ENCODE measurements around a stretch of chr22.

DNA sequence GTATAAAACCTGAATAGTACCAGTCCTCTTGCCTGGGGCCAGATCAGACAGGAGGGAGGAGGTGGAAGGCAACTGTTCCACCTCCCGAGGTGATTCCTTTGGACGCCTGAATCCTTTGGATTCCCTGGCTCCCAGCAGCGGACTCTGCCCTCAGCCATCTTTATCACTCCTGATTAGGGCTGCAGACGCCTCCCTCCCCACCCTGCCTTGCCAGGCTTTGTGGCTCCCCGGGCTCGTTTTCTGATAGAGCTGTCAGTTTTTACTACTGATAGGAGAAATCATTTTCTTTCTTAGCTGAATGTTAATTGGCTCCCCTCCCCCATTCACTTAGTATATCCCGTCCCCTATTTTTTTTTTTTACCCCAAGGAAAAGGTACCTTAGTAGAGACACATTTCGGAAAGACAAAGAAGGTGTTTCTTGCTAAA, 27.5 kb upstream of the NFAM1 start:
- RRBS: no CpG with 5 or more reads among the region's 8 CpGs

DNA sequence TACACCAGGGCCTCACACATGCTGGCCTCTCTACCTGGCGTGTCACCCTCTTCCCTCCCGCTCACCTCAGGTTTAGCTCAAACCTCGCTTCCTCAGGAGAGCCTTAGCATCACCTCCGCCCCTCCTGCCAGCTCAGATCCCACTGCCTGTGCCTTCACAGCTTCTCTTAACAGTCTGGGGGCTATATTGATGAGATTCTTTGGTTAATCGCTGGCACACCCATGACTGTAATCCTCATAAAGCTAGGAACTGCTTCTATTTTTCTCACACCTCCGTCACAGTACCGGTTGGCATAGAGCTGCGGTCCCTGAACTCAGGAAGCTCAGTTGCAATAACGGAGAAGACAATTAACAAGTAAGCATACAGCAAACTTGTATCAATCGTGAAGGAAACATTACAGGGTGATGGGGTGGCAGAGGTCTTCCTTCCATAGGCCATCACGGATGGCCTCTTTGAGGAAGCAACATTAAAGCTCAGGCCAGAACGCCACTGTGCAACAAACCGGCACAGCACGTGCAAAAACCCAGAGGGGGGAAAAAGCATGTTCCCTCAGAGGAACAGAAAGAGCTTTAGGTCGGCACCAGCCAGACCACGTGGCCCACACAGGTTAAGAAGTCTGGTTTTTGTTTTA, 27.1 kb downstream of the SERHL2 start:
- RRBS: no CpG with 5 or more reads among the region's 16 CpGs

GRCh38 chr22:42619200-42620143, 4.8 kb upstream of the POLDIP3 start:
- RRBS: 83% methylated on average over 6 of the region's 36 CpGs

- RRBS: no CpG with 5 or more reads among the region's 4 CpGs
Observed at GRCh38 chr22:42642058-42642395, 1.6 kb upstream of the ATP5MGL start.

DNA sequence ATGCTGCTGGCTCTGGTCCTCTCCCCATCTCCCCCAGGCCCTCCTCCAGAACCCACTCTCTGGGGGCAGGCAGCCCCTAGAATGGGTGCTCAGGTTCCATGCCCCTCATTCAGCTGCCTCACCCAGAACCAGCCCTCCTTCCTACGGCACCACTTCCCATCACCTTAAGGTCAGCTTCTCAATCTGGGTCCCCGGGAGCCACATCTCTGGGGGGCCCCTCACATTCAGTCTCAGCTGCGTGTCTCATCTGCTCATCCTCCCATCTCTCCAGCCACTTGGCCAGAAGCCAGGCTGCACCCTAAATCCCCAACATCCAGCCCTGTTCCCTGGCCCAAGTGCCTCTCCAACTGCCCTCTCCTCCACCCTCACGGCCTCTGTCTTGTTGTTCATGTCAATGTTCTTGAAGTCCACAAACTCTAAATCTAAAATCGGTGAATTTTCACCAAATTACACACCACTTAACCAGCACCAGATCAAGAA, 34.0 kb downstream of the A4GALT start:
- RRBS: no CpG with 5 or more reads among the region's 5 CpGs

GRCh38 chr22:42699077-42699859, 21.4 kb downstream of the A4GALT start:
- RRBS: no CpG with 5 or more reads among the region's 18 CpGs

DNA sequence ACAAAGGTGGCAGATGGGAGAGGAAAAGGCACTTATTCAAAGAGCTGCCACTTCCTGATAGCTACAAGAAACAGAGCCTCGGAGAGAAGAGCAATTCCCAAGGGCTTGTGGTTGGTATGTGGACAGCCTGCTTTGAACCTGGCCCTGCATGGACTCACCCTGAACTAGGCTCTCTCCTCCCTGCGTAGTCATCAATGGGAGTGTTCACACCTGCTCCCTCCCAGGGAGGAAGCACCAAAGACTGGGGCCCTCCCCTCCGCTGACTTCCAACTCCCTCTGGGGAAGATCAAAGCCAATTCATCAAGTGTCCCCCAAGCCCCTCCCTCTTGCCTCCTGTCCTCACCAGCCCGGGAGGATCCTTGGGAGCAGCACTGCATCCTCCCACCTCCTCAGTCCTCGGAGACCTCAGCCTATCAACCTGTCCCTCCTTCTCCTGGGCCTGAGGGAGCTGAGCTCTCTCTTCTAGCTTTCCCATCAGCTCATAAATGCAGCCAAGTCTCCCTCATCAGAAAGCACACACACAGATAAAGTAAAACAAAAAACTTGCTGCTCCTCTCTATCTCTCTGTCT, 3.4 kb downstream of the A4GALT start:
- RRBS: no CpG with 5 or more reads among the region's 5 CpGs

DNA sequence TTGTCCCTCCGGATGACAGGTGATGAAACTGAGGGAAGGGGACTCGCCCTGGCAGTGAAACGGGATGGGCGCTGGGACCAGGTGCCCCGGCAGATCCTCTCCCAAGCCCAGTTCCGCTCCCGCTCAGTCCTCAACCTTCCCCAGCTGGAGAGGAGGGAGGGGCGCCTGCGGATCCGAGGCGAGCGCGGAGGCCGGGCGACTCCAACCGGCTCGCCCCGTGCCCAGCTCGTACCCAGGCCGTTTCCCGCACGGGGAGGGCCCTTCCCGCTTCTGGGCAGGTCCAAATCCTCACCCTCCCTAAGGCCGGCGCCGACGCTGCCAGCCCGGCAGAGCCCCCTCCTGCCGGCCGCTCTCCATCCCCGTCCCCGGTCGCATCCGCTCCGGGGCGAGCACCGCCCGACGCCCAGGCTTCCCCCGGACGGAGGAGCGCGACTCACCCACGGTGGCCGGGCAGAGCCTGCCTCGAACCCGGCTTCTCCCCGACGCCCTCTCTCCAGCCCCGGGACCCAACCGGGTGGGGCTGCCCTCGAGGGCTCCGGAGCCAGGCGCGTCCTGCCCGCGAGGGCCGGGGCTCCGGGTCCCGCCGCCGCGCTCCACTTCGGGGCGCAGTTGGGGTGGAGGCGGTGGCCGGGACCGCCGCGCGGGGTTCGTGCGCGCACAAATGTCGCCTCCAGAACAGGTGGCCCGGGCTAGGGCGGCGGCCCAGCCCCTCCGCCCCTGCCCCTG, 523 bp downstream of the A4GALT start:
- RRBS: 6% methylated on average over 24 of the region's 79 CpGs

DNA sequence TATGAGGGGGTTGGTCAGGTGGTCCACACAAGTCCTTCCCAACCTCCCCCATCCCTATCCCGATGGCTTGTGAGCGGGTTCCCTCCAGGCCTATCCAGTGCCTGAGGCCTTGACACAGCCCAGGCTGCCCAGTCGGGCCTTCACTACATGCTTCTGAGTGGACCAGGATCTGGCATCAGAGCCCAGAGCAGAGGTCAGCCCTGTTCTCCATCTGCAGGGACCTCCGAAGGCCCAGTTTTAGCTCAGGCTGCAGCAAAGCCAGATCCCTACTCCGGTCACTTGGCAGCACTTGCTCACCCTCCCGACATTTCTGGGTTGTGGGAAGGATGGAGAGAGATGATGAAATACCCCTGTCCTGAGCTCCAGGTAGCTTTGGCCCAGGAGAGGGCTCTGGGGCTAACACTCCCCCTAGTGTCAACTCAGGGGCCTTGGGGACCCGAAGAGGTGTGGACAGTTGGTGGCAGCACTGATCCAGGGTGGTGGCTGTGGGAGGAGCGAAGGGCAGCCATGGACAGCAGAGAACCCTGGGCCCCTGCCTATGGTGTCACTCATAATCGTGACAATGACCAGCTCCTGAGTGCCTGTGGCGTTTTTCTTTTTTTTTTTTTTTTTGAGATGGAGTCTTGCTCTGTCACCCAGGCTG, 10.5 kb upstream of the ARFGAP3 start:
- RRBS: no CpG with 5 or more reads among the region's 10 CpGs

DNA sequence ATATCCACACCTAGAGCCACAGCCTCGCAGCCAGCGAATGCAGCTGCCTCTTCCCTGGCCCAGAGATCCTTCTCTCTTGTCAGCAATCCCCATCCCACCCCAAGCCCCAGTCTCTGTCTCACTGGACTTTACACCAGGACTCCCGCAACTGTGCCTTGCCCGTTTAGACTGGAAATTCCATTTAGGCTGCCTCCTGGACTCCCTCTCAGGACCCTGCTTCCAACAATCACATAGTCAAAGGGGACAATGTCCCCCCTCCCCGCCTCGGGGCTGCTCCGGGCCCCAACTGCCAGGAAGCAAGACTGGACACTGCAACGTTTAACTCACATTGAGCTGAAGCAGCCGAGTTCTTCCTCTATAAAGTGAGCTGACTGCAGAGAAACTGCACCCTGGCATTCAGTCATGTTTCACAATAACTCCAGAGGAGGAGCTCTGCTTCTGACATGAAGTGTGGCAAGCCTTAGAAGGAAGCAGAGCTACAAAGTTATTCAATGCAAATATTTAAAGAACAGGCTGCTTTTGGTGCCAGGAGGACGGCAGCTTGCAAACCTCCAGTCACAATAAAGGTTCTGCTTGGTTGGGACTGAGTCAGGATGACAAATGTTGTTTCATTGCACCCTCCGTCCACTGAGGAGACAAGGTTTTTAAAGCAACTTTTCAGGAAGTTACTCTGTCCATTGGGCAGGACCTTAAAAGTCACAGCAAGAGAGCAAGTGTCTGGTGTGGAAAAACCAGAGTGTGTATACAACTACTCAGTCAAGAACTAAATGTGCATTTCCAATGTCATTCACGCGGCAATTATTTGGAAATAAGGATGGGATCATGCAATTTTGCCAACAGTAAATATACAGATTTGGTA, 19.9 kb downstream of the PACSIN2 start:
- RRBS: no CpG with 5 or more reads among the region's 13 CpGs

GRCh38 chr22:43004151-43004905, 10.6 kb downstream of the PACSIN2 start:
- RRBS: no CpG with 5 or more reads among the region's 14 CpGs

- RRBS: no CpG with 5 or more reads among the region's 11 CpGs
Observed at GRCh38 chr22:43114826-43115530, 4.4 kb downstream of the BIK start.

DNA sequence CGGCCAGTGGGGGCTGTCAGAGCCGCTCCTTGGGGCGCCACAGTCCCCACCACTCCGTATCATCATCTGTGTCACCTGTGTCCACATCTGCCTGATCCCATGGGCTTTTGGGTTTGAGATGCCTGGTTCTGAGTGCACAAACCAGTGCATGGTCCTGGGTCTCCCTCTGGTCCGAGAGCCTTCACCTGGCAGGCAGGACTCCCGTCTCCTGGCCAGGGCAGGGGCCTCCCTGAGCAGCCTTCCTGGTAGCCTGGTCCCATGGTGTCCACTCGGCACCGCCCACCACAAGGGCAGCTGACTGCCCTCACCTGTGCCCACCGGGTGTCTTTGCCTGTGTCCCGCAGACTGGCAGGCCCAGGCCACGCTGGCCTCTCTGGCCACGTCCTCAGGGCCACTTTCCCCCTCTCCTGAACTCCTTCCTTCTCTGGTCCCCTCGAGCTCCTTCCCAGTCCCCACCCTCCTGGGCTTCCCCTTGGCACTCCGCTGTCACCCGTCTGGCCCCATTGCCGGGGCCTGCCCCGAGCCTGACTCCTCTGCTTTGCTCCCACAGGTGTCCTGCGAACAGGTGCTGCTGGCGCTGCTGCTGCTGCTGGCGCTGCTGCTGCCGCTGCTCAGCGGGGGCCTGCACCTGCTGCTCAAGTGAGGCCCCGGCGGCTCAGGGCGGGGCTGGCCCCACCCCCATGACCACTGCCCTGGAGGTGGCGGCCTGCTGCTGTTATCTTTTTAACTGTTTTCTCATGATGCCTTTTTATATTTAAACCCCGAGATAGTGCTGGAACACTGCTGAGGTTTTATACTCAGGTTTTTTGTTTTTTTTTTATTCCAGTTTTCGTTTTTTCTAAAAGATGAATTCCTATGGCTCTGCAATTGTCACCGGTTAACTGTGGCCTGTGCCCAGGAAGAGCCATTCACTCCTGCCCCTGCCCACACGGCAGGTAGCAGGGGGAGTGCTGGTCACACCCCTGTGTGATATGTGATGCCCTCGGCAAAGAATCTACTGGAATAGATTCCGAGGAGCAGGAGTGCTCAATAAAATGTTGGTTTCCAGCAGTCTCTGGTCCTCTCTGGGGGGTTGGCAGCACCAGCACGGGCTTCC, 14.2 kb downstream of the MCAT start:
- RRBS: no CpG with 5 or more reads among the region's 33 CpGs

DNA sequence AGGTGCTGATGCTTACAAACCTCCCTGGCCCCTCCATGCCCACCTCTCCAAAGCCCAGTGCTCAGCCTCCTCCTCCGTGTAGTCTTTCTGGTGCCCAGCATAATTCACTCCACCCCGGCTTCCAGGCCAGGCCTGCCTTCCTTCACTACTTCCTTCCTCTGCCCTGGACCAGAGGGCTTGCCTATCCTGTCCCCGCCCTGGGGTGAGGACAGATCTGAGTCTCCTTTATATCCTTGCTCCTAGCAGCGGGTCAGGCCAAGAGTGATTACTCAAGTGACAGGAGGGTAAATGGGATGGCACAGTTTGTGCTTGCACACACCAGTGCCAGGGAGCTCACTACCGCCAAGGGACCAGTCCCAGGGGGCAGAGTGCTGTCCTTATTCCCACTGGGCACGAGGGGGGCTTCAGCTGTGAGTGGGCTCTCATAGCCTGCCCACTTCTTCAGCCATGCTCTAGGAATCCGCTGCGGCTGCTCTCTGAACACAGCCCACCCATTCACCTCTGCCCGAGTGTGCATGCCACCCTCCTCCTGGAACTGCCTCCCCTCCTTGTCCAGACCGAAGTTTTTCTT, 47.9 kb downstream of the SCUBE1 start:
- RRBS: no CpG with 5 or more reads among the region's 10 CpGs

DNA sequence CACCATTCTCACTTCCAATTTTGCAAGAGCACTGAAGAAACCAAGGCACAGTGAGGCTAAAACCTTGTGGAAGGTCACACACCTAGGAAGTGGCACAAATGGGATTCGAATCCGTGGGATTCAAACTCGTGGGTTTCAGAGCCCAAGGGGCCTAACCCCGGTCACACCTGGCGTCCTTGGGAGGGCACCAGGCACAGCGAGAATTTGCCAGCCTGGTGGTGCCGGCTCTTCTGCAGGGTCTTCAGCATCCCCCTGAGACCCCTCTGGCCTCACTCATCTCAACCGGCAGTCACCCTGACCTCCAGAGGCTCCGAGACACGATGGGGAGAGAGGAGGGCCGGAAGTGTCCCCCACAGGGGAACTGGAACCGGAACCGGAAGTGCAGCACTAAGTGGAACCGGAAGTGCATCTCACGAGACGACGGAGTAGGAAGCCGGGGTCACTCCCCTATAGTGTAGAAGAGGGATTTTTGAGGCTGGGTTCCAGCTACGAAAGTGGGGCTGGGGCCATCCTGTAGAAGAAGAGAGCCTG, 22.4 kb downstream of the SCUBE1 start:
- RRBS: 86% methylated on average over 11 of the region's 19 CpGs

DNA sequence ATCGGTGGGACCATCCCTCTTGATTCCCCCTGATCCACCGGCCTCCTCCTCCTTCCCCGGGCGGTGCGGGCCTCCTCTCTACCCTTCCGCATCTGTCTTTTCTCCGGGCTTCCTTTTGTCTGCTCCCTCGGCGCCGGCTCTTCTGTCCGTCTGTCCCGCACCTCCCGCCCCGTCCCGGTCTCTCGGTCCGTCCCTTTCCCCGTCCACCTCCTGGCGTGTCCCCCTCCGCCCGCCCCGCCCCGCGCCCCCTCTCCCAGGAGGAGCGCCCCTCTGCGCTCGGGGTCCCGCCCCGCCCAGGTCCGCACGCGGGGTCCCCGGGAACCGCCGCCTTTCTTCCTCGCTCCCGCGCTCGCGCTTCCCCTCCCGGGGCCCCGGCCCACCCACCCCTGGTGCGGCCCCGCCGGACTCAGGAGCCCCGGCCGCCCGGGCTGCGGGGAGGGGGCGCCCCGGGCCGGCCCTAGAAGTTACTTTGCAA, 562 bp downstream of the SCUBE1 start:
- RRBS: 15% methylated on average over 22 of the region's 52 CpGs

GRCh38 chr22:43823395-43824160, 11.5 kb upstream of the EFCAB6 start:
- RRBS: no CpG with 5 or more reads among the region's 17 CpGs

- RRBS: no CpG with 5 or more reads among the region's 11 CpGs
Observed at GRCh38 chr22:43826704-43827260, 14.7 kb upstream of the EFCAB6 start.

- RRBS: 86% methylated on average over 4 of the region's 25 CpGs
Observed at GRCh38 chr22:44049304-44050198, 25.4 kb downstream of the PARVB start.

GRCh38 chr22:44698549-44698892, 3.5 kb upstream of the PRR5 start:
- RRBS: 23% methylated on average over 5 of the region's 11 CpGs

Data from amniotic epithelial cell (primary cell).